Measurements from ENCODE around the gene TBX4.

GRCh38 chr17:61189648-61190026 is 210.0 kb upstream of the TBX2 start:
- PRO-cap: no peak
- RAMPAGE, long total RNA, 5 experiments: start-site peak on the plus strand in 1 of 5 experiments, at chr17:61189803-61189871 at its widest, 5 reads per replicate
- RRBS: no CpG with 5 or more reads among the region's 2 CpGs

DNA sequence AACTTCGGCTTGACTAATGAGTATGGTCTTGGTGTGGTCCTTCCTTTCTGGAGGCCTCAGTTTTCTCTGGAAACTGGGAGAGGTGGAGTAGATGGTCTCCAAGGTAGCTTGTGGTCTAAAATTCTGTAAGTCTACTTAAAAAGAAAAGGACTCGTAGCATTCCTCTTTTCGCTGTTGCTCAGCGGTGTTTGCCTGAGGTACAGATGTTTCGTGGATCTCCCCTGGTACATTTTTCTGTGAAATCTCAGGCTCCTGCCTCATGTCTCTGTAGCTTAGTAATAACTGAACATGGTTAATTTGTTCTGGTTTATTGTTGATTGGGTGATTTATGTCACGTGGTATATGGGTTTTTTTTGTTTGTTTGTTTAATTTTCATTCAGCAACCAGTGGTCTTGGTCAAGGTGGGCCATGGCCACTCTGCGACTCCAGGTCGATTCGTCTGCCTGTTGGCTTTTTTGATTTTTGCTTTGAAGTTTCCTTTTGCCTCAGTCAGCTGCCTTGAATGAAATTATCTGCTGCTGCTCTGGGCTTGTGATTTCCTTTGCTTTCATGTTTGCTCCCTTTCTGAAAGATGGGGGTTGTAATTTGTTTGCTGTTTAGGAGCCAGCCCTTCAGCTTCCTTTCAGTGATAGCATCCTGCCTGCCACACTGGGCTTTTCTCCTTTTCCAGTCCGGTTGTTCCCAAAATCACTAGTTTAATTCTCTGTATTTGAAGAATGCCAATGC is 177.2 kb upstream of the TBX2 start:
- PRO-cap: no peak
- RAMPAGE, long total RNA, 5 experiments: no peak in any of the 5 experiments
- RRBS: no CpG with 5 or more reads among the region's 10 CpGs

DNA sequence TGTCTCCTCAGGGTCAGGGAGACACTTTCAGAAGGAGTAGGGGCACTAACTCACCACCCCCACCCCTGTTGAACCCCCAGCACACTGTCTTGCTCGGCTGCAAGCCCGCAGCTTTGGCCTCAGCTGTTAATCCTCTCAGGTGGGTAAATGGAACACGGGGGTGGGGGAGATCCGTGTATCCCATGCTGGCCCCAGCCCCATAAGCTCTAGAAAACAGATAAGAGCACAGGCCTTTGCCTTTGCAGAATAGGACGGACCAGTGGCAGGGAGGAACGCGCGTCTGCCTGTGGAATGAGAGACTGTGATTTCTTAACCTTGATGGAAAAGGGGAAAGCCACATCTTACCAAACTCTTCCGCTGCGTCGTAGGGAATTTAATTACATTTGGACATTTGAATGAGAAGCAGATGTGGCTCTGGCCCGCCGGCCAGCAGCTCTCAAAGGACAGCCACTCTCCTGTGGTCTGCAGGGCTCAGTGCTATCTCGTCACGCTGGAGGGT is 16.2 kb upstream of the TBX2 start:
- PRO-cap: unidirectional peak, minus-strand start at position 282 of the sequence
- RAMPAGE, long total RNA, 5 experiments: no peak in any of the 5 experiments
- RRBS: no CpG with 5 or more reads among the region's 15 CpGs

- PRO-cap: bidirectional peak, plus-strand start at chr17:61397092, minus-strand start at chr17:61397091; bidirectional peak, plus-strand start at chr17:61397557, minus-strand start at chr17:61397235
- RAMPAGE, long total RNA, 5 experiments: no peak in any of the 5 experiments
- RRBS: 5% methylated on average over 28 of the region's 44 CpGs
Observed at GRCh38 chr17:61397055-61397410, 2.6 kb upstream of the TBX2 start.

- PRO-cap: no peak
- RAMPAGE, long total RNA, 5 experiments: no peak in any of the 5 experiments
- RRBS: 10% methylated on average over 25 of the region's 70 CpGs
Observed at GRCh38 chr17:61452185-61453007, at the start of gene TBX4. TSS of gene TBX4 (plus strand) at chr17:61452422.

- PRO-cap: no peak
- RAMPAGE, long total RNA, 5 experiments: no peak in any of the 5 experiments
- RRBS: 11% methylated on average over 4 of the region's 34 CpGs
Observed at GRCh38 chr17:61457337-61457964, 5.2 kb downstream of the TBX4 start.

DNA sequence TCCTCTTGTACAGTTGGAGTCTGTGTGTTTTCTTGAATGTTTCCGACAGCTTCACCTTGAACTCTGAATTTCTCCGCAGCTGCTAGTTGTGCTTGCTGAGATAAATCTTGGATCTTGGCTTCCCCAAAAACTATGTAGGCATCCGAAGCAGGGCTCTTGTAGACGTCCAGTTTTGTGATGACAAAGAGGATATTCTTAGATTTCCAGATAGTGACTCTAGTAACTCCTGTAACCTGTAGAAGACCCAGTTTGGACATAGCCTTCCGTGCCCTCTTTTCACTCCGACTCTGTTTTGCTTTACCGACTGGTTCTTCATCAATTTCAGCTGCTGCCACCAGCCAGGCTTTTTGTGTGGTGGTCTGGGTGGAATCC is 346 bp downstream of the NACA2 start:
- PRO-cap: no peak
- RAMPAGE, long total RNA, 5 experiments: no peak in any of the 5 experiments
- RRBS: no CpG with 5 or more reads among the region's 7 CpGs

DNA sequence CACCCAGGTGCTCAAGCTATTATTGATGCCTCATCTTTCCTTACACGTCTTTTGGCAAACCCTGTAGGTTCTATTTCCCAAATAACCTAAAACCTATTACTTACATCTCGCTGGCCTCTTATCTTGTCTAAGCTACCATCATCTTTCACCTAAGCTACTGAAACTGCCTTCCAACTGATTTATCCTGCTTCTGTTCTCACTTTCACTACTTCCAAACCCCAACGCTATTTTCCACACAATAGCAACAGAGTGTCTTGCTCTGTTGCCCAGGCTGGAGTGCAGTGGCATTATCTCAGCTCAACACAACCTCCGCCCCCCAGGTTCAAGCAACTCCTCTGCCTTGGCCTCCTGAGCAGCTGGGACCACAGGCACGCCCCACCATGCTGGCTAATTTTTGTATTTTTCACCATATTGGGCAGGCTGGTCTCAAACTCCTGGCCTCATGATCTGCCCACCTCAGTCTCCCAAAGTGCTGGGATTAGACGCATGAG is 52.8 kb upstream of the INTS2 start:
- PRO-cap: no peak
- RAMPAGE, long total RNA, 5 experiments: start-site peak on the minus strand in 1 of 5 experiments, centred at position 327 of the sequence, 26 reads per replicate
- RRBS: no CpG with 5 or more reads among the region's 6 CpGs

DNA sequence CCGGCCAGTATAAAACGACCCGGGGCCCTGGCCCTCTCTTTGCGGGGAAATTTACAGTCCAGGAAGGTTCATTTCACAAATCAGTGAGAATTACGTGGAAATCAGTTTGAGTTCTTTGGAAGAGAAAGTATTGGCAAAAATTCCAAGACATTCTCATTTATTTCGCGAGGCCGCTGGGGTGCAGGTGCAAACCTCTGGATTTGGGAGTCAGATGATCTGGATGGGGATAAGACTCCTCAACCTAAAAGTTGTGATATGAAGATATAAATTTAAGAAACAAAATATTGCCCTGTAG is 1.0 kb upstream of the MED13 start:
- PRO-cap: bidirectional peak, plus-strand start at position 42 of the sequence, minus-strand start outside the sequence
- RAMPAGE, long total RNA, 5 experiments: no peak in any of the 5 experiments
- RRBS: 2% methylated on average over 1 of the region's 8 CpGs

GRCh38 chr17:62179562-62180074 is 114.5 kb upstream of the MED13 start:
- PRO-cap: no peak
- RAMPAGE, long total RNA, 5 experiments: no peak in any of the 5 experiments
- RRBS: no CpG with 5 or more reads among the region's 3 CpGs

DNA sequence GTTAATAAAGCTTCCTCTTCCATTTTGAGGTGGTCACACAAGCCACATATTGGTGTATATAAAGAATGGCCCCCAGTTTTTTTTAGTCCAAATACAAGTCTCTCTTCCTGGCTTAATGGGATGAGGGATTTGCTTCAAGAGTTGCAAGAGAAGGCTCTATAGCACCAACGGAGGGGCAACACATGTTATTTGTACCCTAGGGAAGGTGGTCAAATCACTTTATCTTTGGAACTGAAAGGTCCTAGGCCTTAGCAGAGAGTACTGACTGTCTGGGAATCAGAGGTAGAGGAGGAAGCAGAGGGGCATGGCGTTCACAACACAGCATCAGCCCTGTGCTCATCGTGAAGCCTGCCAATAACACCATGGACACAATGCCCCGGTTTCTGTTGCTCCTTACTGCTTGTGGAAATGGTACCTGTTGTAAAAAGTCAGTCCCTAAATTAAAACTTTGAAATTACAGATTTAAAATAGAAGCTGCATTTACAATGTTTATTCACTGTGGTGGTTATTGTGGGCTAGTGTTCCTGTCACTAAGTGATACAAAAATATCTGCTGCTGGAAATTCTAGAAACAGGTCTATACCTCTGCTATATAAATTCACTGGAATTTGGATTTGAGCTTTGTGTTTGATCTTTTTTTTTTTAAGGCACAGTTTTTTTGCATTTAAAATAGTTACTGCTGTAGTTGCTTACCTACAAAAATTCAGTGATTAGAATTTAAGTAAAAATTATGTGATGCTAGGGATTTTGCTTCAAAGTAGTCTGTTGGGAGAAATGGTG is 24.4 kb upstream of the MRC2 start:
- PRO-cap: no peak
- RAMPAGE, long total RNA, 5 experiments: no peak in any of the 5 experiments
- RRBS: no CpG with 5 or more reads among the region's 4 CpGs

DNA sequence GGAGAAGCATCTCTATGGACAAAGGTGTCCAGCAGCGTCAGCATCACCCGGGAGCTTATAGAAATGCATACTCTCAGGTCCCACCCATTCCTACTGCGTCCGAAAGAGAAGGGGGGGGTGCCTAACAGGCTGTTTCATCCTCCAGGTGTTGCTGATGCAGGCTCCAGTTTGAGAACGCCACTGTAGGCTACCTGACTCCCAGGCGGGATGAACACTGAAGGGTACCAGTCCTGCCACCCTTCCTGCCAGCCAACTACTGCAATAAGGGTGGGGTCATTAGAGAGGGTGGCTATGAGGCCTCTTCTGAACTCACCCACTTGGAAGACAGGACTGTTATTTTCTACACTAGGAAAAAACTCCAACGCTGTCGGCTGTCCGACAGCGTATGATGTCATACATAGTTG is 11.2 kb upstream of the MRC2 start:
- PRO-cap: no peak
- RAMPAGE, long total RNA, 5 experiments: no peak in any of the 5 experiments
- RRBS: no CpG with 5 or more reads among the region's 10 CpGs

DNA sequence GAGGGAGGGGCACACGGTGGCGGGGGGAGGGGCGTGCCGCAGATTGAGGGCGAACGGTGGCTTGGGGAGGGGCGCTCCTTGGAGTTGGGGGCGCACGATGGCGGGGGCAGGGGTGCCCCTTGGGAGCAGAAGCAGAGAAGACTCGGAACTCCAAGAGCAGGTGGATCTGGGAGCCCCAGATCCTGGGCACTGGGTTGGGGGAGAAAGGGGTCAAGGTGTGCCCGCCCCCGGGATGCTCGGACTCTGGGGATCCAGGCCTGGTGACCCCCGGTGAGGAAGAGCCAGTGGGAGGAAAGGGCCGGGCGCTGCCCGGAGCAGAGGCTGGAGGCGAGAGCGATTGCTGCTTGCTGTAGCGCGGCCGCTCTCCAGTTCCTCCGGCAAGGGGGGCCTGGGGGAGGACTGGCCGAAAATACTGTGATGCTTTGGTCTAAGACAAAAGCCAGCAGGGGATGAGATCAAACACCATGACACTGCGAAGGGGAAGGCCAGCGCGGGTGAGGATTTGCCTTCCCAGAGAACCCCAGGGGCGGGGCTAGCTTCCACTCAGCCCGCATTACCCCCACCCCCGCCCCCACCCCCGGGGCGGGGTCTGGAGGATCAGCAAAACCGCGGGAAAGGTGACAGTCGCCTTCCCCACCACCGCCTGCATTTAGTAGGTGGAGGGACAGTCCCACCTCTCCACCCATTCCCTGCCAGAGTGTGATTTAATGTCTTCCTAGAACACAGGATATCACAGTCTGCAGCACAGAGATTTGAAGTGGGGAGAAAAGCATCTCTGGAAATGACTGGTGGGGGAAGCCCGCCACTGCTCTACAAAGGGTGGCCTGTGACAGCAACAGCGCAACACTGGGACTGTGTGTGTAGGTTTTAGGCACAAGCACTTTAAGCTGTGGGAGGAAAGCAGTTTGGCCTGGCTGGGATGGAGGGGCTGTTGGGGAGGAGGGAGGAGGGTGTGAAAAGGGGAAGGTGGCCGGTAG is 25.6 kb downstream of the MRC2 start:
- PRO-cap: unidirectional peak, minus-strand start at position 339 of the sequence; unidirectional peak, minus-strand start at position 519 of the sequence
- RAMPAGE, long total RNA, 5 experiments: no peak in any of the 5 experiments
- RRBS: 1% methylated on average over 10 of the region's 40 CpGs

DNA sequence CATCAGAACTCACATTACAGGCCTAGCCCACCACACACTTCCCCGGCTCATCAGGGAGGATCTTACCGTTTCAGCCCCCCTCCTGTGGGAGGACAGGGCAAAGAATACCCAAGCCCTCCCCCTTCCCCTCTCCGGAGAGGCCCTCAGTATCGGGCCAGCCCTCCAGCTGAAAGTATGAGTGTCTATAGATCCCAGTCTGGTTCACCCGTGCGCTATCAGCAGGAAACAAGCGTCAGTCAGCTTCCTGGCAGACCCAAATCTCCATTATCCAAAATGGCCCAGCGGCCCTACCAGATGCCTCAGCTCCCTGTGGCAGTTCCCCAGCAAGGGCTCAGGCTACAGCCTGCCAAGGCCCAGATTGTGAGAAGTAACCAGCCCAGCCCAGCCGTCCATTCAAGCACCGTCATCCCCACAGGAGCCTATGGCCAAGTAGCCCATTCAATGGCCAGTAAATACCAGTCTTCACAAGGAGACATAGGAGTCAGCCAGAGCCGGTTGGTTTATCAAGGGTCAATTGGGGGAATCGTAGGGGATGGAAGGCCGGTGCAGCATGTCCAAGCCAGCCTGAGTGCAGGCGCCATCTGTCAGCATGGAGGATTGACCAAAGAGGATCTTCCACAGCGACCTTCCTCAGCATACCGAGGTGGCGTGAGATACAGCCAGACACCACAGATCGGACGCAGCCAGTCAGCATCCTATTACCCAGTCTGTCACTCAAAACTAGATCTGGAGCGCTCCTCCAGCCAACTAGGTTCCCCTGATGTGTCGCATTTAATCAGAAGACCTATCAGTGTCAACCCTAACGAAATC is 25.4 kb downstream of the CYB561 start:
- PRO-cap: no peak
- RAMPAGE, long total RNA, 5 experiments: start-site peak on the plus strand in 2 of 5 experiments, centred at positions 323 to 471 of the sequence, 14 to 19 reads per replicate
- RRBS: 75% methylated on average over 3 of the region's 22 CpGs

DNA sequence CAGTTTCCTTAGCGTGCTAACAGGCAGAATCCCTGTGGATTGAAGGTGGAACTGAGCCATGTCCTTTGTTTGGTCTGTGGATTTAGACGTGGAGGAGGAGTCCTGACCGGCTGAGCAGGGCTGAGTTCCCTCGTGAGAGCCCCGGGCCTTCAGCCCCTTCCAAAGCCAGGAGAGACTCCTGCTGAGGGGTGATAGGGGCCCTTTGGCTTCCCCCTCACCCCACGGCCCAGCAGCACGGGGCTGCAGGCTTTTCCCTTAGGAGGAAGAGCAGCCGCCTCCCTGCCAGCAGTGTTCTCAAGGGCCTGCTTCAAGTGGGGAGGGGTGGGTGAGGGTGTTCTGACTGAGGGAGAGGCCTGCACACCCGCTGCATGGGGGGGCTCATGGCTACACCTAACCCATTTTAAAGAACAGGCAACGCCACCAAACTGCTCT is 1.6 kb upstream of the CYB561 start:
- PRO-cap: no peak
- RAMPAGE, long total RNA, 5 experiments: no peak in any of the 5 experiments
- RRBS: no CpG with 5 or more reads among the region's 10 CpGs

DNA sequence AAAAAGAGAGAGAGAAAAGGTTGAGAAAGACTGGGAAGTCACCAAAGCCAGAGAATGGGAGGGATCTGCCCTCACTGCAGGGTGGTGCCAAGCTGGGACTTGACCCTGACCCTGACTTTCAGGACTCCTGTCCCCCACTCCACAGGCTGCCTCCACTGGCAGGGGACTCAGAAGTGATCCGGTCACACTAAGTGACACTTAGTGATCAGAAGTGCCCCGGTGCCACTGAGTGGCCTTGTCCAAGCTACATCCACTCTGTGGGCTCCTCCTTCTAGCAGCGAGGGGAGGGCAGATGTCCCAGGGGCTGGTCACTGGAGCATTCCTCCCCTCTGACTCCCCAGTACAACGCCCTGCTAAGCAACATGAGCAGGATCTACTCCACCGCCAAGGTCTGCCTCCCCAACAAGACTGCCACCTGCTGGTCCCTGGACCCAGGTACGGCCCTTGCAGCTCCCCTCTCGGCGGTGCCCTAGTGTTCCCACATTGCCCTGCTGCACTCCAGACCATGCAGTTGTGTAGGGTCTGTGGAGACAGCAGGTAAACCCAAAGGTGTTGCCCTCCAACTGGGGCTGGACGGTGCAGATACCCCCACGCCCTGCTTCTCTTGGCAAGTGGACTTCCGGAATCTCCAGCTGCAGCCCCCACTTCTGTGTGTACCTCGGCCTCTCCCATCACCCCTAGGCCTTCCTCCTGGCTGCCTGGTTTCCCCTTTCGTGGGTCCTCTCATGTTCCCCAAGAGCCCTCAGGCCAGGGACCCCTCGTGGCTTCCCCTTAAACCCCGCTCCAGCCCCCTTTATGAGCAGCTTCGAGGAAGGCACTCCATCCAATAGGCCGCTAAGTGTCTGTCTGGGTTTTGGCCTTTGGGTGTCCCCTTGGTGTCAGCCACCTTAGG is 2.1 kb downstream of the ACE start:
- PRO-cap: no peak
- RAMPAGE, long total RNA, 5 experiments: no peak in any of the 5 experiments
- RRBS: 55% methylated on average over 2 of the region's 17 CpGs

- PRO-cap: no peak
- RAMPAGE, long total RNA, 5 experiments: no peak in any of the 5 experiments
- RRBS: no CpG with 5 or more reads among the region's 5 CpGs
Observed at GRCh38 chr17:63633525-63634680, 11.7 kb downstream of the MAP3K3 start.

- PRO-cap: no peak
- RAMPAGE, long total RNA, 5 experiments: start-site peak on the plus strand in 2 of 5 experiments, at chr17:63690281-63690495 at its widest, 8 to 10 reads per replicate
- RRBS: no CpG with 5 or more reads among the region's 8 CpGs
Observed at GRCh38 chr17:63690071-63690541, 9.8 kb downstream of the LIMD2 start.

- PRO-cap: no peak
- RAMPAGE, long total RNA, 5 experiments: no peak in any of the 5 experiments
- RRBS: 18% methylated on average over 9 of the region's 36 CpGs
Observed at GRCh38 chr17:63698480-63699111, 1.3 kb downstream of the LIMD2 start.

- PRO-cap: no peak
- RAMPAGE, long total RNA, 5 experiments: no peak in any of the 5 experiments
- RRBS: no CpG with 5 or more reads among the region's 4 CpGs
Observed at GRCh38 chr17:63706147-63706613, 6.3 kb upstream of the LIMD2 start.

All from stomach (tissue), 7 donors.